Skeletal muscle tissue (tissue), 7 donors: ENCODE results near the gene DCAF7.

- PRO-cap, 3 experiments, result no peak in any of the 3 experiments
- RAMPAGE, long total RNA, result no peak
- RRBS, 2 experiments, result no CpG with 5 or more reads among the region's 3 CpGs
Observed at GRCh38 chr17:63474085-63474551, 2.7 kb upstream of the ACE start.

DNA sequence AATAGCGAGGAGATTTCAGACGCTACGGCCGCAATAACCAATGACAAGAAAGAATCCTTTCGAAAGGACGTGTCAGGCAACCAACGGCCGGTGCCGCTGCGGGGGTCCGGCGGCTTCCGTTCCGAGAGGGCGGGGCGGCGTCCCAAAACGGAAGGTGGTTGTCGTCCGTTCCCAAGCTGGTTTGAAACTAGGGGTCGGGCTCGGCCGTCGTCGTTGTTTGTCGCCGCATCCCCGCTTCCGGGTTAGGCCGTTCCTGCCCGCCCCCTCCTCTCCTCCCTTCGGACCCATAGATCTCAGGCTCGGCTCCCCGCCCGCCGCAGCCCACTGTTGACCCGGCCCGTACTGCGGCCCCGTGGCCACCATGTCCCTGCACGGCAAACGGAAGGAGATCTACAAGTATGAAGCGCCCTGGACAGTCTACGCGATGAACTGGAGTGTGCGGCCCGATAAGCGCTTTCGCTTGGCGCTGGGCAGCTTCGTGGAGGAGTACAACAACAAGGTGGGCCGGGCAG lies at the start of gene DCAF7:
Gene DCAF7, plus strand, starts transcription at position 161 of the 512 bp plus-strand sequence.
- PRO-cap, 3 experiments, result peak in 3 of 3 experiments; most common plus-strand start position 174 of the sequence (in 2)
- RAMPAGE, long total RNA, result start-site peak on the plus strand centred at position 268 of the sequence, 214 bp wide, 51 and 97 reads in 2 replicates
- RRBS, 2 experiments, result 1 to 4% methylated on average over 22 of the region's 52 CpGs

GRCh38 chr17:63670081-63670548 lies 29.8 kb downstream of the LIMD2 start:
- PRO-cap, 3 experiments, result no peak in any of the 3 experiments
- RAMPAGE, long total RNA, result no peak
- RRBS, 2 experiments, result no CpG with 5 or more reads among the region's 4 CpGs

DNA sequence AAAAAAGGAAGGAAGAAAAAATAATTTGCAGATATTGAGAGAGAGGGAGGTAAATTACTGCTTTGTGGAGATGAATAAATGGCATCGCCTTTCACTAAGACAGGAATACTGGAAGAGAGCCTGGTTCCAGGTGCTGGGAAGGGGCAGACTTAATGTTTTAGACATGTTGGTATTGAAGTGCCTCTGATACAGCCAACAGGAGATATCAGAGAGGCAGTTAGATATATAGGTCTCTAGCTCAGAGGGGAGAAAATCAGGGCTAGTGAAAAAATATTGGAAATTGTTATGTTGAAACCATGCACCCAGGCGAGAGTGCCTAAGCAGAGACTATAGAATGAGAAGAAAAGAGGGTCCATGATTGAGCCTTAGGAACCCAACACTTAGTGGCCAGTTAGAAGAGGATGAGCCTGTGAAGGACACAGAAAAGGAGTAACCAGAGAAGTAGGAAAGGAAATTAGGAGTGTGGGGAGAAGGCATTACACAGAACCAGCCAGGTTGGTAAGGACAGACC lies 27.6 kb downstream of the LIMD2 start:
- PRO-cap, 3 experiments, result no peak in any of the 3 experiments
- RAMPAGE, long total RNA, result no peak
- RRBS, 2 experiments, result no CpG with 5 or more reads among the region's 2 CpGs

DNA sequence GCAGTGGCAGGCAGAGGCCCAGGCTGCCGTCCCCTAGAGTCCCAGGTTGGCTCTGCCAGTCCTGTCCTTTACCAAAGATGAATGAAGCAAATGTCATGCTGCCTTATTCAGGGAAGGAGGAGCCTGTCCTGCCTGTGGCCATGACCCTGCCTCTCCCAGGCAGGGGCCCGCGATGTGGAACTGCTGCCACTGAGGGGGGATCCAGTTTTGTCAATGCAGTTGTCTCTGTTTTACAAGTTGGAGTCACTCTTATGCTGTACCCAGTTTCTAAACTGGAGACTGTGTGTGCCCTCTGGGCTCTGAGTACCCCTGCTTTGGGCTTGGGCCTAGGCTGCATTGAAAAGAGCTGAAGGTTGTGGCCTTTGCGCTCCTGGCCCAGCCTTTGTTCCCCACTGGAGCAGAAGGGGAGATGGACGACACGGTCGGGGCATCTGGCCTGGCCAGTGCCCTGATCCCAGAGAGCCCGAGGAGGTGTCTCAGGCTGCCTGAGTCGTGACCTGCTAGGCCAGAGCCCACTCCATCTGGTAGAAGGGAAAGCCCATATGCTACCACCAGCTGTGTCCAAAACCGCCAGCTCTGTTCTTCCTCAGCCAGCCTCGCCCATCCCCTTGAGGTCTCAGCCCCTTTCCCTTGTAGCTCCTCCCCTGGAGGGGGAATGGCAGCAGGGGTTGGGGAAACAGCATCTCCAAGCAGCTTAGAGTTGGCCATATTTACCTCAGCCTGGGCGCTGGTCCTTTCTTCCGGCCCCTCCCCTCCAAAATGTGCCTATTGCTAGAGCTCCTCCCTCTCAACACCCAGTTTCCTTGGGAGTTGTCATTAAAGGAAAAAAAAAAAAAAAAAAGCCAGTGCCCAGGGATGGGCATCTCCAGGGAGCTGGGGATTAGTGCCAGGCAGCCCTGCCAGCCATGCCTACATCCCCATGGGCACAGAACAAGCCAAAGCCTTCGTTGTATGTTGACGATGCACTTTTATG lies 5.4 kb downstream of the LIMD2 start:
- PRO-cap, 3 experiments, result no peak in any of the 3 experiments
- RAMPAGE, long total RNA, result no peak
- RRBS, 2 experiments, result no CpG with 5 or more reads among the region's 15 CpGs

- PRO-cap, 3 experiments, result no peak in any of the 3 experiments
- RAMPAGE, long total RNA, result no peak
- RRBS, 2 experiments, result 0% methylated on average over 2 of the region's 6 CpGs; no CpG with 5 or more reads in 1 of the 2 experiments
Observed at GRCh38 chr17:63740818-63741212, 784 bp downstream of the STRADA start.

GRCh38 chr17:63745524-63746311 lies 4.1 kb upstream of the STRADA start:
- PRO-cap, 3 experiments, result no peak in any of the 3 experiments
- RAMPAGE, long total RNA, result no peak
- RRBS, 2 experiments, result no CpG with 5 or more reads among the region's 6 CpGs

GRCh38 chr17:63827960-63828227 lies 431 bp upstream of the FTSJ3 start:
- PRO-cap, 3 experiments, result no peak in any of the 3 experiments
- RAMPAGE, long total RNA, result no peak
- RRBS, 2 experiments, result no CpG with 5 or more reads among the region's 7 CpGs

DNA sequence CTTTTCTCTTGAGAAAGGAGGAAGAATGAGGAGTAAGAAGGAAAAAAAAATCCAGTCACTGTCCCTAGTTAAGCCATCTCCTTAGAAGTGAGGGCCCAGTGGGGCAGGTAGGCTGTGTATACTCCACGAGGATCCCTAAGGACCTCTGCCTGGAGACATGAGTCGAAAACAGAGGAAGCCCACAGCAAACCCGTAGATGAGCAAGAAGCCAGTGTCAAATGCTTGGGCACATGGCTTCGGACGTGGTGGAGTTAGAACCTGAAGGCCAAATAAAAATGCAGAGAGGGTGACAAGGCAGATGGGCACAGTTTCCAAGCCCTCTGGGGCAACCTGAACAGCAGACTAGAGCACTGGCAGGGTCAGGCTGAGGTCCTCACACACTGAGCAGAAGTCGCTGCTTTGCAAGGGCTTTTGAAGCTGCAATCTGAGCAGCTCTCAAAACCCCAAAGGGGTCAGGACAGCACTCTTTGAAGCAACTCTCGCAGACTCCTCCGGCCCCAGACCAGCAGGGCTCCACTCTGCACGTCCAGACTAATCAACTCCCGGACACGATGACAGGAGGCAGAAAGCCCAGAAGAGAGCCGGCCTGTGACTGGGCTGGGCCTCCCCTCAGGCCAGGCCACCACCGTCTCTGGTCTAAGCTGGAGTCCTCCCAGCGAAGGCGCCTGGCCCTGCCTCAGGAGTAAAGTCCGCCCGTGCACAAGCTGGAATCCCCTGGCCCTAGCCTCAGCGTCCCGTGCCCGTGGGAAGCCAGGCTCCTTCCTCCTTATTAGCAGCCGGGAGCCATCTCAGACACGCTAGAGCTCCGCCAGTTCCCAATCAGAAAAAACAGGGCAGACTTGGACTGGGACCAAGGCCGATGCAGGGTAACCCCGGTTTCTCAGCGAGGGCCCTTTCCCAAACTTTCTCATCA lies 1.0 kb downstream of the SMARCD2 start:
- PRO-cap, 3 experiments, result peak in 1 of 3 experiments; most common plus-strand start position 769 of the sequence (in 1)
- RAMPAGE, long total RNA, result no peak
- RRBS, 2 experiments, result 2 to 4% methylated on average over 8 of the region's 26 CpGs

DNA sequence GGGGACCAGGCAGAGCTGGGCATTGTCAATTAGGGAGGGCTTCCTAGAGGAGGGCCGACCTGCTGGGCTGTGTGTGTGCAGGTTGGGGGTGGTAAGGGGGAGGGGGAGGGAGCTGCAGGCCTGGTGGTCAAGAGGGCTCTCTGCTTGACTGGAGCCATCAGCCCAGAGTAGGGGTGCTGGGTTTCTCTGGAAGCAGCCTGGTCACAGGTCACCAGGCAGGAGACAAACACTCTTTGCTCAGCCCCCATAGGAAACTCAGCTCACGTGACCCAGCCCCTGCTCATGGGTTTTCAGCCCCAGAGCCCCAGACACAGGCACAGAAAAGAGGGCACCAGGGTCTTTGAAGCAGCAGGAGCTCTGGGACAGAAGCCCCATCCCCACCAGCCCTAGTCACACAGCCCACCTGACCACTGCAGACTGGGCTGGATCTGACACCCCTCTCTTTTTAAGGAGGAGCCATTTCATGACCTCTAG lies 13.6 kb upstream of the CD79B start:
- PRO-cap, 3 experiments, result no peak in any of the 3 experiments
- RAMPAGE, long total RNA, result no peak
- RRBS, 2 experiments, result no CpG with 5 or more reads among the region's 2 CpGs

DNA sequence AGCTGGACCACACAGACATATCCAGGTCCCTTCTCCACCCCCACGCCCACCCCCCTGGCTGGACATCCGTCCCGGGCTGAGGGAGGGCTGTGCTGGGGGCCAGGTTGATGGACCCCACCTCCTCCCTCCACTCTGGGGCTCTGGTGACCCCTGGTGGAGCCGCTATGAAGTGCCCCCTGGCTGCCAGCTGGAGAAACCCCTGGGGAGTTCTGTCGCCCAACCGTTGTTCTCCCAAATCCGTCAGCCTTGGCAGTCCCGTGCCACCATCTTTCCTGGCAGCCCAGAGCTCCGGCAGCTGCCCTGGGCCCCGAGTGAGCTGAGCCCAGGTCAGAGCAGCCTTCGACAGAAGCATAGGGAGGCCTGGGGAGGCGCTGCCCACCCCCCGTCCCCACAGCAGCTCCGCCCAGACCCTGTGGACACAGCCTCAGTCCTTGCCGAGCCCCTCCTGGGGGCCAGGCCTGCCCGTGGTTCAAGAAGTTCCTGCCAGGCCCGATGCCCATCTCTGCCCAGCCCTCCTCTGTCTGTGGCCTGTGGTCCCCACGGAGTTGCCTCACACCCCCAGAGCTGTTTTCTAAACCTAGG lies 7.6 kb upstream of the PRR29 start:
- PRO-cap, 3 experiments, result no peak in any of the 3 experiments
- RAMPAGE, long total RNA, result no peak
- RRBS, 2 experiments, result no CpG with 5 or more reads among the region's 18 CpGs

DNA sequence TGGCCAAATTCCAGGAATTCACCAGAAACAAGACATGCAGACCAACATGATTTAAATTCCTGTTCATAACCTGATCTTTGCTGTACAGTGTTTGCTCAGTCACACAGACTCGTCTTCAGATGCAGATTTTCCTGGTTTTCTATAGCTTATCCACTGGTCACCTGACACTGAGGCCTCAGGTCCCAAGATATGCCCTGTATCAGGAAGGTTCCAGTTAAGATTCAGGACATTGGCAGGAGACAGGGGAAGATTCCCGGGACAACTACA lies 47.4 kb downstream of the ERN1 start:
- PRO-cap, 3 experiments, result no peak in any of the 3 experiments
- RAMPAGE, long total RNA, result no peak
- RRBS, 2 experiments, result no CpG with 5 or more reads among the region's 2 CpGs

DNA sequence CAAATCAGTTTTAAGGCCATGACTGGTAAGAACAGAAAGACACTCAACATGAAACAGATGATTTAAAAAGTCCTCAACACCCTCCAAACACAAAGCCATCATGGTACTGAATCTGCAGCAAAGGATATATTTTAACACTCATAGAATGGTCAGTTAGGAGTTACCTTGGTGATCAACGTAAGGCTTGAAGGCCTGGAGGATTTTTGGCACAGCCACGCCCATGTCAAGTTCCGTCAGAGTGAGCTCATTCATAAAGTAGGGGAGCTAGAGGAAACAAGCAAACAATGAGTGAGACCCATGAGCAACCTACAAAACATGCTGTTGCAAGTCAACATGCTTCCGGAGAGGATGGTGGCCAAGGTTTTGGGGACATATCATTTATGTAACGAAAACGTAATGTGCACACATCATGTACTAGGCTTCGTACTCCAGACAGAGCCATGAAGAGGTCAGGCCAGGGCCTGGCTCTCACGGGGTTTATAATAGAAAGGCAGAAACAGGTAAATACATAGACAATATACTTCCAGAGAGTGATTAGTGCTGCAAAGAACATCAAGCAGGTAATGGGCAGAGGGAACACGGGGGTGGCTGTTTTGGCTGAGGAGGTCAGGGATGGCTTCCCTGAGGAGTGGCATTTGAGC lies 41.1 kb upstream of the ERN1 start:
- PRO-cap, 3 experiments, result no peak in any of the 3 experiments
- RAMPAGE, long total RNA, result no peak
- RRBS, 2 experiments, result no CpG with 5 or more reads among the region's 9 CpGs

- PRO-cap, 3 experiments, result no peak in any of the 3 experiments
- RAMPAGE, long total RNA, result no peak
- RRBS, 2 experiments, result no CpG with 5 or more reads among the region's 7 CpGs
Observed at GRCh38 chr17:64230493-64231674, 32.2 kb downstream of the TEX2 start.

GRCh38 chr17:64323030-64323229 lies 59.9 kb upstream of the TEX2 start:
- PRO-cap, 3 experiments, result no peak in any of the 3 experiments
- RAMPAGE, long total RNA, result no peak
- RRBS, 2 experiments, result no CpG with 5 or more reads among the region's 2 CpGs

- PRO-cap, 3 experiments, result no peak in any of the 3 experiments
- RAMPAGE, long total RNA, result no peak
- RRBS, 2 experiments, result no CpG with 5 or more reads among the region's 12 CpGs
Observed at GRCh38 chr17:64362754-64363510, 27.7 kb downstream of the PECAM1 start.

- PRO-cap, 3 experiments, result no peak in any of the 3 experiments
- RAMPAGE, long total RNA, result no peak
- RRBS, 2 experiments, result no CpG with 5 or more reads among the region's 3 CpGs
Observed at GRCh38 chr17:64396013-64396593, 5.4 kb upstream of the PECAM1 start.

DNA sequence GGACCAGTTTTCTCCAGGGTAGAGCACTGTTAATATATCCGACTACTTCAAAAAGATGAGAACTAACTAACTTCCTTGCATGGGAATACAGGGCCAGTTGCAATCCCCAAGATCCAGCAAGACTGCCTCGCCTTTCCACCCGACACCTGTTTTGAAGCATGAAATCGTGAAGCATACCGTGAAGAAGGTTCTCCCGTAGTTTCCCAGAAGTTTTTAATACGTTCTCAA lies 710 bp downstream of the POLG2 start:
- PRO-cap, 3 experiments, result no peak in any of the 3 experiments
- RAMPAGE, long total RNA, result no peak
- RRBS, 2 experiments, result no CpG with 5 or more reads among the region's 7 CpGs

DNA sequence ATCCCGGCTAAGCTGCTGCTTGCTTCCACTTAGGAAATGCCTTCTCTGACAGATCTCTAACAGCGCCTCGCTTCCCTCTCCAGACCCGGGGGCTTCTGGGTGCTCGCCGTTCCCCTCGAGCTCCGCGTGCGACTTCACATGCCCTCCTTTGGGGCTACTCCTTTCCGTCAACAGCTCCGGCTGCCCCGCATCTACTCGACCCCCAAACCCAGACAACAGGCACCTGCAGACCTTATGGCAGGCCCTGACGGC lies 226 bp downstream of the POLG2 start:
- PRO-cap, 3 experiments, result no peak in any of the 3 experiments
- RAMPAGE, long total RNA, result no peak
- RRBS, 2 experiments, result 2 to 3% methylated on average over 9 of the region's 15 CpGs

DNA sequence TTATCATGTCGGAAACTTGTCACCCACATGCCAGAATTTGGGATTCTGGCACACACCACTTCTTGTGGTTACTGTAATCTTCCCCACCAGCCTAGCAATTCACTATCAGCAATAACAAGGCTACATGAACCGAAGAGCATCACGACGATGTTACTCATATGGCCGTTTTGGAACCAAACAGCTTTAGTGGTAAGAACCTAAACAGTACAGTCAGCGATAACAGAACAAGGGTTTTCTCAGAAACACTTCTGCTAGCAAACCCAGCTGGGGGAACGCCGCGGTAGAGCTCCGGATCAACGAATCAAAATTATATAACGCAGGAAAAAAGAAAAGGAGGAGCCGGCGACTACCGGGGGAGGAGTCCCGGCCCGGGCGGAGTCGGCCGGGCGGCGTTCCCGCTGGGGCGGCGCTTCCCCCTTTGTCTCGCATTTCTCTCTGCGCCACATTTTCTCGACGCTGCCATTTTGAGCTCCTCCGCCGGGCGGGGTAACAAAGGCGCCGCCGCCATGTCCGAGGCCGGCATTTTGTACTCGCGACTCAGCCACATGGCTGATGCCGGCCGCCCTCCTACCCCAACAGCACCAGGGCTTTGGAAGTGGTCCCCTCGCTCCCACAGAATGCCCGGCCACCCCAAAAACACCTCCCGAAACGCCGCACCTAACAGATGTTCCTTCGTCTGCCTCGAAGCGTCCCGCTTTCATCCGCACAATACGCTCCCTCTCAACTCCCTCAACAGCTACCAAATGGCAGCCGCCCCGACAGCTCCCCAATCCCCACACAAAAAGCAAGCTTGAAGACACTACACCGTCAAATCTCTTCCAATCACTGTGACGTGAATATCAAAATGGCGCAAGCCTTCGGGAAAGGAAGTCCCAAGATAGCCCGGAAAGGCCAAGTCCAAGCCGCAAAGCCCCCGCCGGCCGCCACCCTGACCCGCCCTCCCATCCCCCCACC lies 723 bp downstream of the DDX5 start:
- PRO-cap, 3 experiments, result peak in 3 of 3 experiments; most common plus-strand start position 428 of the sequence (in 1); most common minus-strand start position 779 of the sequence (in 2)
- RAMPAGE, long total RNA, result no peak
- RRBS, 2 experiments, result 2 to 3% methylated on average over 25 of the region's 64 CpGs